Ascending aorta (tissue), 1 donor: ENCODE measurements around a stretch of chr6.

DNA sequence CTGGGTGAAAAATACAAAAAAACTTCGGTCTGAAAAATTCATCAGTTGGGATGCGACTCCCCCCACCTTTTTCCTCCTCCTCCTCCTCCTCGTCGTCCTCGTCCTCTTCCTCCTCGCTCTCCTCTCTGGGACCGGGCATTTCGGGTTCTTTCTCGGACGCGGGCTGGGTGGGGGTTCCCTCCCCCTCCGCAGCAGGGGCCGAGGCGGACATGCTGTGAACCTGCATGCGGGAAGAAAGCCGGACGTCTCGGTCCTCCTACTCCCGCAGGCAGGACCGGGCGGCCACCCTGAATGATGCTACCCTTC, 600 bp downstream of the DEK start:
- PRO-cap: no peak

DNA sequence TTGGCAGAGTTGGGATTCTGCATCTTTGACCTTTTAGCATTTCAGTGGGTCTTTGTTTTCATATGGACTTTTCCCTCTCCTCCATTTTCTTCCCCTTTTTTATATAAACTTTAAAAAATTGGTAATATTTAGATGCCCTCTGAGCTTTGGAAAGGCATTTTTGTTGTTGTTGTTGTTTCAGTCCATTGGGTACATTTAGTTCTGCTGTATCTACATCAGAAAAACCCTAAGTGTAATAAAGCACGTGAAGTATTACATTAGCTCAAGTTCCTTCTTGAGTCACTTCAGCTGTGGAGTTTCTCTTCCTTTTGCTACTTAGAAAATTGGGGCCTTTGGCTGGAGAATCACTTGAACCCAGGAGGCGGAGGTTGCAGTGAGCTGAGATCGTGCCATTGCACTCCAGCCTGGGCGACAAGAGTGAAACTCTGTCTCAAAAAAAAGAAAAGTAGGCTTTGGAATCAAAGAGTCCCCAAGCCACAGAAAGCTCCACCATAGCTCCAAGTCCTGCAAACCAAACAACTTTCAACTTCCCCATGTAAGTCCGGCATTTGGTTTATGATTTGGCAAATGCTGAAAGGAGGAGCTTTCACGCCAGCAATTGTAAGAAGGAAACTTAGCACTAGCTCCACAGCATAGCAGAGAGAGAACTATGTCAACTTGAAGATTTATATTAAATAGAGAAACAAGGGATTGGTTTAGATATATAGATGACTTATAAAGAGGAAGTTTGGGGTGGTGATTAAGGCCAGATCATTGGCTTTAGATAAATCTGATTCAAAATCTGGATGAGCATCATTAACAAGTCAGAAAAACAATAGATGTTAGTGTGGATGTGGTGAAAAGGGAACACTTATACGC, 56.5 kb upstream of the RNF144B start:
- PRO-cap: no peak

DNA sequence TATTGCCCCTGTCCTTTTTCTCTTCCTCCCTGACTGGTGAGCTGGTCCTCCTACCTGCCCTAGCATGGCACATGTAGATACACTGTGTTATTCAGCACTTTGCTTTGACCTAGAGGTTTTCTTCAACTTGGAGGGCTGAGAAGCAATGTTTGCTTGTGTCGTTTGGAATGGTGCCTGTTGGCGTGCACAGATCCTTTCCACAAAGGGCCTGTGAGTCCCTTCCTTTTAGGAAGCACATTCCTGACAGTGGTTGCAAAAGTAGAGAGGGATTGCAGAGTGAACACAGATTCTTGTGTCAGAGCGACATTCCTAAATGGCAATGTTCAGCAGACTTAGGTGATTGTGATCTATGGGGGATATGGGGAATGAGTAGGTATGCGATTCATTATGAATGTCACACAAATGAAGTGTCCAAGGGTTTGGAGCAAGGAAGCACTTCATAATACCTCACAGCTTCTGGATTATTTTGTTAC, 850 bp upstream of the RNF144B start:
- PRO-cap: no peak

DNA sequence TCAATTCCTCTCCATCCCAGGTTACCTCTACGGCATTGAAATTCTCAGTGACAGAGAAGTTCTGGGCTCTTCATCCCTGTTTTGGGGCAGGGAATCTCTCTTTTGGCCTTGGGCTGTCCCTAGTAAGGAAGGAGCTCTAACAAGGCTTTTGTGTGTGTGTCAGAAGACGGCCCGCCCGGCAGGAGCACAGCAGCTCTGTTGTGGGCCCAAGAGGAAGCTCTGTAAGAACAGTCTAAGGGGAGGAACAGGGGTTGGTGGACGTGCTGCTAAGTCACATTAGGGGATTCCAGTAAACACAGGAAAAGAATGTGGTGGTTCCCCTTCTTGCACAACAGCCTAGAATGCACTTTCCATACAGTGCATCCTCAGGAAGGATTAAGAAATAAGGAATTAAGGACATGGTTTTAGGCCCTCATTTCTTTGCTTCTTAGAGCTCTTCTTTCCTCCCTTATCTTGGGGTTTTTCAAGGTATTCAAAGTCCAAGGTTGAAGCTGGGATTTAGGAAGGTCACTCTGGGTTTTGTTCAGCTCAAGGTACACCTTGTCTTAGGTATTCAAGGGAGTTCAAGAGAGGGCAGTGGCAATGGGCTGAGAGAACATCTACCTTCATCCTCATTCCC, 114.5 kb downstream of the RNF144B start:
- PRO-cap: no peak

DNA sequence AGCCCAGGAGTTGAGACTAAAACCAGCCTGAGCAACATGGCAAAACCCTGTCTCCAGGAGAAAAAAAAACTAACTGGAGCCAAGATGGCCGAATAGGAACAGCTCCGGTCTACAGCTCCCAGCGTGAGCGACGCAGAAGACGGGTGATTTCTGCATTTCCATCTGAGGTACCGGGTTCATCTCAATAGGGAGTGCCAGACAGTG, 72.5 kb upstream of the ID4 start:
- PRO-cap: no peak

DNA sequence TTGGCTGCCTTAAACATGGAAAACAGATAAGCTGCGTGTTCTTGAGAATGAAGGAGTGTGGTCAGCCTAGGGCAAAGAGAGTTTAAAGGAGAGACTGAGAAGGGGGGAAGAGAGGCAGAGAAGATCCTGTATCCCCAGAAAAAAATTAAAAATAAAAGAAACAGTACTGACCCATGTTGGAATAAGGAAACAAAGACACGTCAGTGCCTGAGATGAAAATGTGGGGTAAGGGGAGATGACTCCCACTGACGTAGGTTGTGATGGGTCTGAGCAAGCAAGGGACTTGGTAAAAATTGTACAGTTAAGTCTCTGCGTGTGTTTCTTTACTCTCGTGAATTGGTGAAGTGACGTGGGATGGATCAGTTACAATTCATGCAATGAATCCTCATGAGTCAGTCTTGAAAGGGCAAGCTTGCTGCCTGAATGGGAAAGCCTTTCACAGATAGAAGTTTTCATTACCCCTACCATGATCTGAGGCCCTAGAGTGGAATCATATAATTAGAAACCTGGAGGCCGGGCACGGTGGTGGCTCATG, 8.4 kb downstream of the ID4 start:
- PRO-cap: no peak

GRCh38 chr6:20144444-20145091, 67.7 kb downstream of the MBOAT1 start:
- PRO-cap: no peak

DNA sequence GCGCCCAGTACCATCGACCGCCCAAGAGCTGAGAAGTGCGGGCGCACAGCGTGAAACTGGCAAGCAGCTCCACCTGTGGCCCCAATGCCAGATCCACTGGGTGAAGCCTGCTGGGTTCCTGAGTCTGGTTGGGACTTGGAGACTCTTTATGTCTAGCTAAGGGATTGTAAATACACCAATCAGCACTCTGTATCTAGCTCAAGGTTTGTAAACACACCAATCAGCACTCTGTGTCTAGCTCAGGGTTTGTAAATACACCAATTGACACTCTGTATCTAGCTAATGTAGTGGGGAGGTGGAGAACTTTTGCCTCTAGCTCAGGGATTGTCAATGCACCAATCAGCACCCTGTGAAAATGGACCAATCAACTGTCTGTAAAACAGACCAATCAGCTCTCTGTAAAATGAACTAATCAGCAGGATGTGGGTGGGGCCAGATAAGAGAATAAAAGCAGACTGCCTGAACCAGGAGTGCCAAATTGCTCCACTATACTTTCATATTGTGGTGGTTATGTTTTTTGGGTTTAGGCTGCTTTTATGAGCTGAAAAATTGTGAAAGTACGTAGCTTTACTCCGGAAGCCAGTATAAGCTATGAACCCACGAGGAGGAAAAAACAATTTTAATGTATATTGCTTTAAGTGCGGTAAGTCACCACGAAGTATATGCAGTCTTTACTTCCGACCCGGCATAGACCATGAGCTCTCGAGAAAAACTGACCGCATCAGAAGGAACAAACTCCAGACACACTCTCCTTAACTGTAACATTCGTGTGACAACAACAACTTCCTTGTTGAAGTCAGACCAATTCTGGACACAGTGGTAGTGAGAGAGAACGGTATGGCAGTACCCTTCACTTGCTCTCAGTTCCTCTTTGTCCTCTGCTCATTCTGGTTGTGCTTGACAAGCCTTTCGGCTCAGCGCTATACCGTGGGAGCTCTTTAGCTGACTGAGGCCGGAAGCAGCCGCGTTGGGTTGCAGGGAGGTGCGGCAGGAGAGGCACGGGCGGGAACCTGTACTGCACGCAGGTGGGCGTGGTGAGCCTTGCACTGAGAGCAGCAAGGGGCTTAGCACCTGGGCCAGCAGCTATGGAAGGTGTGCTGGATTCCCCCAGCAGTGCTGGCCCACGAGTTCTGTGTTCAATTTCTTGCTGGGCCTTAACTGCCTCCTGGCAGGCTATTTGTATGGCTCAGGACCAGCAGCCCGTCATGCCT, 82.0 kb upstream of the E2F3 start:
- PRO-cap: no peak

DNA sequence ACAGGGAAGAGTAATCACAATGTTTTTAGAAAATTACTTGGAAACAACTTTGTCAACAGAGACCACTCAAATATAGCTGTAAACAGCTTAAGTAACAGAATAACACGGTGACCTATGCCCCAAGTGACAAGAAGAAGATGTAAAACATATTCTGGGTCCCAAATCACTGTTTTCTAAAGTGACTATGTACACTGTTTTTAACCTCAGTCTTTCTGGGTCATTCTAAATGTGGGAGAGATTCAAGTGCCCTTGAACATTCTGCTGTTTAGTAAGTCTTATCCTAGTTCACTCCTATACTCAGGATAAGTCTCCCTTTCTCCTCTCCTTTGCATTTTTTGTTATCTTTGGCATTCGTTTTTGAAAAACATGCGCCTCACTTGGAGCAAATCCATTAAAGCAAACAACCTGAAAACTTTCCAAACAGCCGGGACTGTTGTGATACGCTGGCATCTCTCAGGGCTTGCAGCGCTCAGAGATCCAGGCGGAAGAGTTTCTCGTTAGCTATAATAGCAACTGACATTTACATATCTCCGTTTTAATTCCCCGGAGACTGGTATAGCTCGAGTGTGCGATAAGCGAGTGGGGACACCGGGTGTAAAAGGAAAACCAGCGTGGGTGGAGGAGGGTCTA, 114.5 kb upstream of the SOX4 start:
- PRO-cap: no peak

DNA sequence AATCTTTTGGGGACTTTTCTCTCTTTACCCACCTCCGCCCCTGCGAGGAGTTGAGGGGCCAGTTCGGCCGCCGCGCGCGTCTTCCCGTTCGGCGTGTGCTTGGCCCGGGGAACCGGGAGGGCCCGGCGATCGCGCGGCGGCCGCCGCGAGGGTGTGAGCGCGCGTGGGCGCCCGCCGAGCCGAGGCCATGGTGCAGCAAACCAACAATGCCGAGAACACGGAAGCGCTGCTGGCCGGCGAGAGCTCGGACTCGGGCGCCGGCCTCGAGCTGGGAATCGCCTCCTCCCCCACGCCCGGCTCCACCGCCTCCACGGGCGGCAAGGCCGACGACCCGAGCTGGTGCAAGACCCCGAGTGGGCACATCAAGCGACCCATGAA, 786 bp downstream of the SOX4 start:
- PRO-cap: no peak

DNA sequence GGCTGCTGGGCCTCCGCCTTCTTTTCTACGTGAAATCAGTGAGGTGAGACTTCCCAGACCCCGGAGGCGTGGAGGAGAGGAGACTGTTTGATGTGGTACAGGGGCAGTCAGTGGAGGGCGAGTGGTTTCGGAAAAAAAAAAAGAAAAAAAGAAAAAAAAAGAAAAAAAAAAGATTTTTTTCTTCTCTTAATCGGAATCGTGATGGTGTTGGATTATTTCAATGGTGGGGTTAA, 3.2 kb downstream of the SOX4 start:
- PRO-cap: no peak

DNA sequence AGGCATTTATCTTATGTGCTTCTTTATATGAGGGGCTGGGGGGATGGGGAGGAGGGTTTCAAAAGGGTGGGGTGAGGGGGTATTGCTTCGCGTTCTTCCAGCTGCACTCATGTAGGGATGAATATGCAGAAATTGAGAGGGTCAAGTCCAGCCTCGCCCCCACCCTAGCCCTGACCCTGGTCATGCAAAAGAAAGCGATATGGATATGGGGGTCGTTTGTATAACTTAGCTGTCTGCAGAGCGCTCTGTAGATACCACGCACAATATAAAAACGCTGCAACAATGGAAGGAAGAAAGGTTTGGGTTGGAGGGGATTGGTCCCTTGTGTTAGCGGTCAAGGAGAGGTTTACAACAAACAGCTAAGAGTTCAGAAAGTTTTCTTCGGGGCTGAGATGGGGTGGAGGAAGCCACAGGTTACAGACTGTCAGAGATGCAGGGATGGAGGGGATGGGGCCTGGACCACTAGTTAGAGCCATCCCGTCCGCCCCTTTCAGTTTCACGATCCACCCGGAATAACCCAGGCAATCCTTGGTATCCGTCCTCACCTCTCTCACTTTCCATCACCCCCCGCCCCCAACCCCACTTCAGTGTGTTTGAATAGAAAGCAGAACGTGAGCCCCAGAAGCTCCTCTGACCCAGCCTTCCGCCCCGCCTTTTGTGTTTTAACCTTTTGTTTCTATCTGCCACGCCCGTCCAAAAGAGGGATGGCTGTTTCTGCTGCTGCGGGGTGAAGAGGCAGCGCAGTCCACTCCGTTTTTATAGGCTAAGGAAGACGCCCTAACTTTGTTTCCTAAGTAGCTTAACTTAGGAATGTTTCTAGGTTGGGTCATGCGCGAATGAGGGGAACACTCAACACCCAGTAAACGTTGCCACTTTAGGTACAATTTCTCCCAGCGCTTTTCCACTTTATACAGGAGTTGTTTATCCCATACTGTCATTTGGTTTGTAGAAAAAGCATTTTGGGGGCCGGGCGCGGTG, 73.6 kb downstream of the SOX4 start:
- PRO-cap: no peak

- PRO-cap: no peak
Observed at GRCh38 chr6:21856862-21857214, 263.3 kb downstream of the SOX4 start.

GRCh38 chr6:21947554-21948353, 349.1 kb downstream of the PRL start:
- PRO-cap: no peak

- PRO-cap: no peak
Observed at GRCh38 chr6:22222357-22222940, 74.4 kb downstream of the PRL start.

GRCh38 chr6:23534758-23535083, 591.3 kb upstream of the NRSN1 start:
- PRO-cap: no peak

DNA sequence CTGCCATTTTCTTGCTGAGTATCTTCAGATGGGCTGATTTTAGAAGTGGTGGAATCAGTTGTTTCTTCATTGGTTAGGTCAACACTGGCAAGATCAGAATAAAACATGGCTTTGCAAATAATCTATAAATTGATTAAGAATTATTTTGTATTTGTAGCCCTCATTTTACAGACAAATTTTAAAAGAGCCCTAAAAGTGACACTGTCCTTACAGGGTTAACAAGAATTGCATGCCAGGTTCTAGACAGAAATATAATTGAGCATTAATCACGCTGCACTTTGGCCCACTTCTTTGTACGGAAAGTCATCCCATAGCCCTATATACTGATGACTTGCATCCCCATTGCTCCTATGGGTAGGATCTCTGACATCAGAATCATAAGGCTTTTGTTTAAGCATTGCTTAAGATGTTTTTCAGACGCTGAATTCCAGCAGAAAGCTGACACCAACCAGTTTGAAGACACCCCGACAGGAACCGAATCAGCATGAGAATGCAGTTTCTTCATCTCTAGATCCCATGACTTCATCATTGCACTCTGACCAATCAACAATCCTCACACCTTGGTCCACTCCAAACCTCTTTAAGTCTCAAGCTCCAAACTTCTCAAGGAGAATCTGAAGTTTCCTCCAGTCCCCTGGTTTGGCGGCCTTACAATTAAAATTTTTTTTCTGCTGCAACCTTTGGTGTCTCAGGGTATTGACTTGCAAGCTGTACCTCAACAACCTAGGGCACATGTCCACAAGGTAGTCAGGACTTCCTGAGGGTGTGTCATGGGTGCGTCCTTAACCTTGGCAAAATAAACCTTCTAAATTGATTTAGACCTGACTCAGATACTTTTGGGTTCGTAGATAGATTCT, 7.8 kb downstream of the TDP2 start:
- PRO-cap: no peak

- PRO-cap: no peak
Observed at GRCh38 chr6:24714028-24714543, 4.9 kb downstream of the C6orf62 start.

DNA sequence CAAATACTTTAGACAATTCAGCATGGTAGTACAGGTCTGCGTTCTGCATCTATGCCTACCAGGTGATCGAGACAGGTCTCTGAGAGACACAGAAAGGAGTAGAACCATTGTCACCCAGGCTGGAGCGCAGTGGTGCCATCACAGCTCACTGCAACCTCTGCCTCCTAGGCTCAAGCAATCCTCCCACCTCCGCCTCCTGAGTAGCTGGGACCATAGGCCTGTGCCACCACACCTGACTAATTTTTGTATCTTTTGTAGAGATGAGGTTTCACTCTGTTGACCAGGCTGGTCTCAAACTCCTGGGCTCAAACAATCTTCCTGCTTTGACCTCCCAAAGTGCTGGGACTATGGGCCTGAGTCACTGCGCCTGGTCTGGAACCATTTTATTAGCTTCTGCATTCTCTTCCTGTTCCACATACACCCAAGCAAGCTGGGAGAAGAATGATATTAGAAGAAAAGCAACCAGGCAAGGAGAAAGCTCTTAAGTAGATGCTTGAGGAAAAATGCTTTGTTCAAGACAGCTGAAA, 35.9 kb upstream of the ARMH2 start:
- PRO-cap: no peak

- PRO-cap: no peak
Observed at GRCh38 chr6:25014962-25015714, 79.4 kb upstream of the RIPOR2 start.